Epithelial cell of alveolus of lung (primary cell): ENCODE measurements around the gene DMRT1.

DNA sequence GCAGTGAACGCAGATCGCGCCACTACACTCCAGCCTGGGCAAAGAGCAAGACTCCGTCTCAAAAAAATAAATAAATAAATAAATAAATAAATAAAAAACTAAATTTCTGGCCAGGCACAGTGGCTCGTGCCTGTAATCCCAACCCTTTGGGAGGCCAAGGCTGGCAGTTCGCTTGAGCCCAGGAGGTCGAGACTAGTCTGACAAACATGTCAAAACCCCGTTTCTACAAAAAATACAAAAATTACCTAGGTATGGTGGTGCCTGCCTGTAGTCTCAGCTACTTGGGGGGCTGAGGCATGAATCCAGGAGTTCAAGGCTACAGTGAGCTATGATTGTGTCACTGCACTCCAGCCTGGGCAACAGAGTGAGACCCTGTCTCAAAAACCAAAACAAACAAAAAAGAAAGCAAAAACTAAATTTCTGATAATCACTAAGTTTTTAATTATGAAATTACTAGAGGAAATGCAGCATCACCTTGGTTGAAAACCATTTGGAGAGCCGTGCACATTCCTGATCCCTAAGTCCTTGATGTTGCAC, 36.3 kb upstream of the KANK1 start:
- RAMPAGE, long total RNA: no peak
- RRBS: no CpG with 5 or more reads among the region's 9 CpGs

GRCh38 chr9:551831-552376, 47.4 kb downstream of the KANK1 start:
- RAMPAGE, long total RNA: no peak
- RRBS: no CpG with 5 or more reads among the region's 8 CpGs

DNA sequence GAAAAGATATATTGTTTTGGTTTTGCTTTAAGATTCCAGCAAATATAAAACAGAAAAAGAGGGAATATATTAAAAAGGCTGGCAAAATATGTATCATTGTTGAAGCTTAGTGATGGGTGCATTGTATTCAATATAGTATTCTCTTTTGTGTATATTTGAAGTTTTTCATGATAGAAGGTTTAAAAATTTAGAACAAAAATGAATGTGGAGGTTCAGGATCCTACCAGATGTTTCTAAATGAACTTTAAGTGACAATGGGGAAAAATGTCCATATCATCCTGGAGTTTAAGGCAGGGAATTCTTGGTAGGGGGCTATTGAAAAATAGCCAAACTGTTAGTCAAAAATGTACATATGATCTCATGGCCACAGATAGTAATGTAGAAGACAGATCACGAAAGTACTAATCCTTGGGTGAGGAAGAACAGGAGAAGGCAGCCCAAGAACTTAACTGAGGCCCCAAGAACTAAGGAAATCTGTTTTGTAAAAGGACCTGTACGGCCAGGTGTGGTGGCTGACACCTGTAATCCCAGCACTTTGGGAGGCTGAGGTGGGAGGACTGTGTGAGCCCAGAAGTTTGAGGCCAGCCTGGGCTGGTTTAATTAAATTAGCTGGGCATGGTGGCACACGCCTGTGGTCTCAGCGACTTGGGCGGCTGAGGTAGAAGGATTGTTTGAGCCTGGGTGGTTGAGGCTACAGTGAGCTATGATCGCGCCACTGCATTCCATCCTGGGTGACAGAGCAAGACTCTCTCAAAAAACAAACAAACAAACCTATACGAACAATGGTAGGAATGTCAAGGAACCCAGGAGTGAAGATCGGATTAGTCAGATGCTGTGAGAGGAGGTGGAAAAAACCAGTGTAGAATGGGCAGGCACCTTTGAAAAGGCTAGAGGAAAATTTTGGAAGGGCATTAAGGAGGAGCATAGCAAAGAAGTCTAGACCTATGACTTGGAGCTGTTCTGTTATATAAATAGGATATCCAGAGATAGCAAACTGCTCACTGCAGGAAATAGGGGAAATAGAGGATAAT, 53.1 kb downstream of the KANK1 start:
- RAMPAGE, long total RNA: no peak
- RRBS: no CpG with 5 or more reads among the region's 9 CpGs

GRCh38 chr9:682496-683235, 158.8 kb upstream of the DMRT1 start:
- RAMPAGE, long total RNA: no peak
- RRBS: no CpG with 5 or more reads among the region's 11 CpGs

- RAMPAGE, long total RNA: no peak
- RRBS: no CpG with 5 or more reads among the region's 9 CpGs
Observed at GRCh38 chr9:692891-693950, 148.3 kb upstream of the DMRT1 start.

DNA sequence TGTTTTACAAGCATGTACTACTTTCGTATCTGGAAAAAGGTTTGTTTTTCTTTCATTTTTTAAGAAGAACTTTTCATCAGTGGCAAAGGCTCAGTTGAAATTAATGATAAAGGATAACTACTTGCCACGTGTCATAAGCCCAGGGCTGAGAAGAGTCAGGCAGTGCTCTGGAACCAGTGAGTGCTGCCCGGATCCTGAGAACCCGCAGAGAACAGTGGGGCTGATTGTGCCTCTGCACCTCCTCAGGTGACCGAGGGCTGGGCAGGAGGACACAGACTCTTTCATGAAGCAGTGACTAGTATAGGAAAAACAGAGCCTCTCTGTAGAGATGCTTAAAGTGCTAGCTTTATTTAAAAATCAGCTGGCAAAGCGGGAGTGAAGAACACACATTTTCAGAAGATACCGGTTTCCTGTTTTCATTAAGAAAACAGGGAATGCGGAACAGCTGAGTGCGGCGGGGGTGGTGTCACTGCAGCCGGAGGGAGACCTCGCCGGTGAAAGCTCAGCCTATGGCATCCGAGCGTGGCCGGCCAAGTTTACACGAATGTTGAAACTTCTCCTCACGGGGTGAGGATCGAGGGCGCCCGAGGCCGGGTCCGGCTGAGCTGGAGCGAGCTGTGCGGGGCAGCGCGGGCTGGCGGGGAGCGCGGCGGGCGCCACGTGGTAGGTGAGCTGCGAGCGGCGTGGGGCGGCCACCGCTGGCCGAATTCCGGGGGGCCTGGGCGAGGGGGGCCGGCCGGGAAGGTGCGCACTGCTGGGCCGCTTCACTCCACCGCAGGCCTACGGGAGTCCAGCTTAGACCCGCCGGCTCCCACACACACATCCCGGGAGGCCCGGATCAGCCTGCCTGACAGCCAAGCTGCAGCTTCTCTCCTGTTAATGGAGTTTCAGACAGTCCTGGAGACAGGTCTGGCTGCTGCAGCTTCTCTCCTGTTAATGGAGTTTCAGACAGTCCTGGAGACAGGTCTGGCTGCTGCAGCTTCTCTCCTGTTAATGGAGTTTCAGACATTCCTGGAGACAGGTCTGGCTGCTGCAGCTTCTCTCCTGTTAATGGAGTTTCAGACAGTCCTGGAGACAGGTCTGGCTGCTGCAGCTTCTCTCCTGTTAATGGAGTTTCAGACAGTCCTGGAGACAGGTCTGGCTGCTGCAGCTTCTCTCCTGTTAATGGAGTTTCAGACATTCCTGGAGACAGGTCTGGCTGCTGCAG, 134.5 kb upstream of the DMRT1 start:
- RAMPAGE, long total RNA: no peak
- RRBS: 3% methylated on average over 21 of the region's 51 CpGs

- RAMPAGE, long total RNA: no peak
- RRBS: 2% methylated on average over 17 of the region's 51 CpGs
Observed at GRCh38 chr9:841333-841917, at the start of gene DMRT1. TSS of gene DMRT1 (plus strand) at chr9:841697.

- RAMPAGE, long total RNA: no peak
- RRBS: no CpG with 5 or more reads among the region's 37 CpGs
Observed at GRCh38 chr9:976065-976564, 340 bp upstream of the DMRT3 start.

DNA sequence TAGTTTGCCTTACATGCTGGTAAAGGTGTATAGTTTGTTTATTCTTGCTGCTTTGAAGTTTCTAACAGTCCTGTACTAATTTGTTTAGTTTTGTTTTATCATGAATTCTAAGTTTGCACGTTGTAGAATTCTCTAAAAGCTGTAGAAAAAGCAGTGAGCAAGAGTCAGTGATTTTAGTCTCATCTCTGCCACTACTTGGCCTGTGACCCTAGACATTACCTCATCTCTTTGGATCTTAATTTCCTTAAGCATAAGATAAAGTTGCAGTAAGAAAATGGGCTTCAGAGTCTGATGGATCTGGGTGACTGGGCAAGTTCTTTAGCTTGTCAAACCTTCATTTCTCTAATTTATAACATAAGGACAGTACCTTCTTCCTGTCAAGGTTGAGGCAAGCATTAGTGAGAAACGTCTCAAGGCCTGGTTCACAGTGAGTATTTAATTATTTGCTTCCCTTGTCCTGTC, 247.9 kb downstream of the DMRT2 start:
- RAMPAGE, long total RNA: no peak
- RRBS: no CpG with 5 or more reads among the region's 2 CpGs

- RAMPAGE, long total RNA: no peak
- RRBS: no CpG with 5 or more reads among the region's 16 CpGs
Observed at GRCh38 chr9:2123527-2124031, 108.4 kb downstream of the SMARCA2 start.

- RAMPAGE, long total RNA: no peak
- RRBS: no CpG with 5 or more reads among the region's 7 CpGs
Observed at GRCh38 chr9:2126212-2127040, 111.3 kb downstream of the SMARCA2 start.

- RAMPAGE, long total RNA: no peak
- RRBS: no CpG with 5 or more reads among the region's 10 CpGs
Observed at GRCh38 chr9:2157091-2157780, 142.1 kb downstream of the SMARCA2 start.

- RAMPAGE, long total RNA: no peak
- RRBS: no CpG with 5 or more reads among the region's 3 CpGs
Observed at GRCh38 chr9:2289357-2289740, 274.2 kb downstream of the SMARCA2 start.

DNA sequence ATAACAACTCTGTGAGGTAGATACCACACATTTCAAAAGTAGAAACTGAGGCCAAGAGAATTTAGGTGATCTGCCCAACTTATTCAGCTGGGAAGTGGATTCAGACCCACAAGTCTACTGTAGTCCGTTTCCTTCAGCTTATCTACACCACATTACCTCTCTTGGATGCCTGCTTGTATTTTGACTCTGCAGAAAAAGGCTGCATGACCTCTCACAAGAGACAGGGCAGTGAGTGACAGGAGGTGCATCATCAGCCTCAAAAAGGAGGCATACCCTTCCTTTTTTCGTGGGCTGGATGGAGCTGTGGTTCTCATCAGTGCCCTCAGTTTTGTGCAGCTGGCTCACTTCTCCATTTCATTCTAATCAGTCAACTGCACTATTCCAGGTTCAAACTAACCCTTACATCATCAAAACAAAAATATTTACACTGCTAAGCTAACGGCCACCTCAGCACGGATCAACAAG, 10.5 kb downstream of the KCNV2 start:
- RAMPAGE, long total RNA: no peak
- RRBS: no CpG with 5 or more reads among the region's 4 CpGs

DNA sequence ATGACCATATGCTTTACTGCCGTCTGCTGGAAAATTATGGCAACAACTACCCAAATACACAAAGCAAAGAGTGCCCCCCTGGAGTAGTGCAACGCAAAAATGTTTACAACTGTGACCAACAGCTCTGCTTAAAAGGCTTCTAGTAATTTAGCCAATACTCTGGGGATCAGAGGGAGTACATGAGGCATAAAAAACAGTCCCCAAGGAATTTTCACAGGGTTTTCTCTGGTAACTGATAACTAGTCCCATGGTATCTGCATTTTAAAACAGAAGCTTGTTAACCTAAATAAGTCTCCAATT, 10.9 kb downstream of the KCNV2 start:
- RAMPAGE, long total RNA: no peak
- RRBS: no CpG with 5 or more reads among the region's 2 CpGs

- RAMPAGE, long total RNA: no peak
- RRBS: no CpG with 5 or more reads among the region's 3 CpGs
Observed at GRCh38 chr9:3459788-3460399, 65.9 kb downstream of the RFX3 start.

DNA sequence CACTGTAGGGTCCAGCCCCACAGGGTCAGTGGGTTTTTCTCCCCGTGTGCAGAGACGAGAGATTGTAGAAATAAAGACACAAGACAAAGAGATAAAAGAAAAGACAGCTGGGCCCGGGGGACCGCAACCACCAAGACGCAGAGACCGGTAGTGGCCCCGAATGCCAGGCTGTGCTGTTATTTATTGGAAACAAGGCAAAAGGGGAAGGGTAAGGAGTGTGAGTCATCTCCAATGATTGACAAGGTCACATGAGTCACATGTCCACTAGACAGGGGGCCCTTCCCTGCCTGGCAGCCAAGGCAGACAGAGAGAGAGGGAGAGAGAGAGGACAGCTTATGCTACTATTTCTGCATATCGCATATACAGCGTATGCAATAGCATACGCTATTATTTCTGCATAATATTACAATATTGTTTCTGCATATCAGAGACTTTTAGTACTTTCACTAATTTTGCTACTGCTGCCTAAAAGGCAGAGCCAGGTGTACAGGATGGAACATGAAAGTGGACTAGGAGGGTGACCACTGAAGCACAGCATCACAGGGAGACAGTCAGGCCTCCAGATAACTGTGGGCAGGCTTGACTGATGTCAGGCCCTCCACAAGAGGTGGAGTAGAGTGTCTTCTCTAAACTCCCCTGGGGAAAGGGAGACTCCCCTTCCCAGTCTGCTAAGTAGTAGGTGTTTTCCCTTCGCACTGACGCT, 50.4 kb downstream of the RFX3 start:
- RAMPAGE, long total RNA: no peak
- RRBS: no CpG with 5 or more reads among the region's 12 CpGs

GRCh38 chr9:3477131-3477741, 48.6 kb downstream of the RFX3 start:
- RAMPAGE, long total RNA: no peak
- RRBS: no CpG with 5 or more reads among the region's 4 CpGs

DNA sequence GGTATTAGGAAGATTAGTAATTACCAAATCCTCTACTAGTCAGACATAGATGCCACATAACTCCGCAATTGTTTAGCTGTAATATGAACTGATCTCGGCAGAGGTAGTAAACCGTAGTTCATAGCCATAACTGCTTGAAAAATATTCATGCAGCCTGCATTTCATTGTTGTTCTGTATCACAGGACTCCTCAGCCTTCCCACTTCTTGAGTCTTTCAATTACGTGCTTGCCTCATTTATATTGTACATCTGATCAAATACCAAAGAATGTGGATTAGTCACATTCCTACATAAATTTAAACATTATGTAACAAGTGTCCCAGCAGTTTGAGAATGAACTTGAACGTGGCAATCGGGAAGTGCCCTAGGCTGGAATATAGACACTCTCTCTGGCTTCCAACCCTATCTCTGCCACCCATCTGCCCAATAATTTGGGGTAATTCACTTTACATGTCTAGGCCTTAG, 214.9 kb upstream of the RFX3 start:
- RAMPAGE, long total RNA: no peak
- RRBS: no CpG with 5 or more reads among the region's 6 CpGs

DNA sequence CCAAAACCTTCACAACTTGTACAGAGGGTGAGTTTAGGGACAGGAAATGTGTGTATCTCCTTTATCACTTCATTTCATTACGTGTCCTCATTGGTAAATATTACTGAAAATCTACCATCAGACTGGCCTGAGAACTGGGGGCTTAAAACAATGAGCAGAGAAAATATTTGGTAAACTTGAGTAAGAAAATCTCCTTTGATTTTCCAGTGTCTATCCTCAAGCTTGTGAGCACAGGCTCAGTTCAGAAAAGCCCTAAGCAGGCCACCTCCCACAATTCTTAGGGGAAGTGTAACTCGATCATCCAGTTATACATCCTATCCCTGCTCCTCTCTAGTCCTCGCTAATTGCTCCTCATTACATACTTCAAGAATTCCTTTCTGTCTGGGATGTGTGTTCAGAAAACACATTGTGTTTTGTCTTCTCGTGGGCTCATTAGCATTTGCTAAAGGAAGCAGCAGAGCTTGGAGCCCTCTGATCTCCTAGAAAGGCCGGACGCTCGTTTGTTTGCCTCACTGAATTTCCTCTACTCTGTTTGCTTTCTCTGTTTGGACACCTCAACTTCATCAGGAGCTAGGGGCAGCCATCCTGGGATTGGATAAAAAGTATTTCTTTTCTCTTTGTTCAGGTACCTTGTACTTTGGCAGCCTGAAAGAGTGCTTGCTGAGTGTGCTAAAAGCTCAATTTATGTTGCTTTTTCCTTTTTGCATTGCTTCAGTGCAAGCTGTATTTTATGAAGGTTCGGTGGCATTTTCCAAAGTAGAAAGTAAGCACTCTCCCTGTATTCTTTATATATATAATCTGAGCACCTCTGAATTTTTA, 268.2 kb upstream of the RFX3 start:
- RAMPAGE, long total RNA: no peak
- RRBS: no CpG with 5 or more reads among the region's 8 CpGs